ENCODE measurements around the genes CFAP52 and GSG1L2.

- PRO-cap = no peak
Observed at GRCh38 chr17:9170625-9171660, 149.6 kb downstream of the NTN1 start.

GRCh38 chr17:9217560-9218227 lies 196.4 kb downstream of the NTN1 start:
- PRO-cap = no peak

- PRO-cap = no peak
Observed at GRCh38 chr17:9239138-9239766, 217.9 kb downstream of the NTN1 start.

- PRO-cap = no peak
Observed at GRCh38 chr17:9242178-9242881, 221.0 kb downstream of the NTN1 start.

DNA sequence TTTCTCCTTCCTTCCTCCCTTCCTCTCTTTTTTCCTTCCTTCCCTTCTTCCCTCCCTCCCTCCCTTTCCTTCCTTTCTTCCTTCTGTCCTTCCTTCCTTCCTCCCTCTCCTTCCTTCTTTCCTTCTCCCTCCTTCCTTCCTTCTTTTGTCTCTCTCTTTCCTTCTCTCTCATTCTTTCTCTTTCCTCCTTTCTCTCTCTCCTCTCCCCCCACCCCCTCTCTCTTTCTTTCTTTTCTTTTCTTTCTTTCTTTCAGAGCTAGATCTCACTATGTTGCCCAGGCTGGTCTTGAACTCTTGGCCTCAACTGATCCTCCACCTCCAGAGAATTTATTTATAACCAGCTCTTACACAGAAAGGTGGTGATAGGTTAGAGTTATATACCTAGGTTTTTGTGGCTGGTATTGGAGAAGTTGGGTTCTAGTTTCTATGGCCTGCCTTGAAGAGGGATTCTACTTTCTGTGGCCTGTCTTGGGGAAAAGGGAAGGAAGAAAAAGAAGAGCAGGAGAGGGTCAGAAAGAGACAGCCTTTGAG lies 247.7 kb downstream of the STX8 start:
- PRO-cap = no peak

DNA sequence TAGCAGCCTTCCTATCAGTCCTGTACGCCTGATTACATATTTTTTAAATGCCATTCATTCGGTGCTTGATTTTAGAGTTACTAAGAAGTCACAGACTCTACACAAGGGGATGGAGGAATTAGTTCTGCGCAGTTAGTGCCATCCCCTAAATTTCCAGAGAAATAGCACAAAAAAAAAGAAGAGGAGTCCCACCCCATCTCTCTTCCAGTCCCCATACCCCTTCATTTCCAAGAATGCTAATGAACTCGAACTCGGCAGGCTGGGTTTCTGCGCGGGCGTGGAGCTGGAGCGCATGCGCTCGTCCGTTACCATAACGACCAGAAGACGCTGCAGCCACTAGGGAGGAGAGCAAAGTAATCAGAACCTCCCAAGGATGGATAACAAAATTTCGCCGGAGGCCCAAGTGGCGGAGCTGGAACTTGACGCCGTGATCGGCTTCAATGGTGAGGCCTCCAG lies at the start of gene CFAP52:
TSS of gene CFAP52 (plus strand) at position 320 of the 456 bp plus-strand sequence.
- PRO-cap = unidirectional peak, plus-strand start at position 380 of the sequence

DNA sequence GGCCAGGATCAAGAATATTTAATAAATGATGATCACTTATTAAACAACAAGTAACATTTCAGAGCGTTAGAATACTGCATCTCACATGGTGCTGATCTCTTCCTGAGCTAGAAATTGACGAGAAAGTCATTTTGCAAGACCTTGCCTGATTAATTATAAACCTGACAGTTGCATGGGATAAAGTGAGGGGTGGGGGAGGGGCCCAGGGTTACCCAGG lies 1.0 kb upstream of the USP43 start:
- PRO-cap = no peak

DNA sequence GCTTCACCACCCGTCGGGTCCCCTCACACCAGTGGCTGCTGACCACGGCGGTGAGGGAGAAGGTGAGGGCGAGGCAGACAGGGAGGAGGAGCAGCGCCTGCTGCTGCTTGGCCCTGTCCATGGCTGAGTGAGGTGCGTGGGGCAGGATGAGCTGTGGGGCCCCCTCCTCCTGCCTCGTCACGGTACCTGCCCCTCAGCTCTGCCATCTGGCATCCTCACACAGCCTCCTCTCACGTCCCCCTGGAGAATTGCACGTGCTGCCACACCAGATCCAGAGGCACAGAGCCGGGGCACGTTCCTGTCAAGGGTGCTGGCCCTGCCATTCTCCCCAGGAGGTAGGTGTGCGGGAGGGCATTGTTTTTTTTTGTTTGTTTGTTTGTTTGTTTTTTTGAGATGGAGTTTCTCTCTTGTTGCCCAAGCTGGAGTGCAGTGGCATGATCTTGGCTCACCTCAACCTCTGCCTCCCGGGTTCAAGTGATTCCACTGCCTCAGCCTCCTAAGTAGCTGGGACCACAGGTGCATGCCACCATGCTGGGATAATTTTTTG lies at the start of gene GSG1L2:
TSS of gene GSG1L2 (minus strand) at position 129 of the 547 bp plus-strand sequence.
- PRO-cap = bidirectional peak, plus-strand start at position 263 of the sequence, minus-strand start at position 129 of the sequence

GRCh38 chr17:10014126-10014743 lies 109.2 kb upstream of the RCVRN start:
- PRO-cap = no peak

GRCh38 chr17:10052347-10052944 lies 146.0 kb downstream of the GAS7 start:
- PRO-cap = bidirectional peak, plus-strand start at chr17:10052678, minus-strand start at chr17:10052531

- PRO-cap = no peak
Observed at GRCh38 chr17:10069308-10069620, 129.1 kb downstream of the GAS7 start.

GRCh38 chr17:10196002-10196657 lies 2.3 kb downstream of the GAS7 start:
- PRO-cap = no peak

DNA sequence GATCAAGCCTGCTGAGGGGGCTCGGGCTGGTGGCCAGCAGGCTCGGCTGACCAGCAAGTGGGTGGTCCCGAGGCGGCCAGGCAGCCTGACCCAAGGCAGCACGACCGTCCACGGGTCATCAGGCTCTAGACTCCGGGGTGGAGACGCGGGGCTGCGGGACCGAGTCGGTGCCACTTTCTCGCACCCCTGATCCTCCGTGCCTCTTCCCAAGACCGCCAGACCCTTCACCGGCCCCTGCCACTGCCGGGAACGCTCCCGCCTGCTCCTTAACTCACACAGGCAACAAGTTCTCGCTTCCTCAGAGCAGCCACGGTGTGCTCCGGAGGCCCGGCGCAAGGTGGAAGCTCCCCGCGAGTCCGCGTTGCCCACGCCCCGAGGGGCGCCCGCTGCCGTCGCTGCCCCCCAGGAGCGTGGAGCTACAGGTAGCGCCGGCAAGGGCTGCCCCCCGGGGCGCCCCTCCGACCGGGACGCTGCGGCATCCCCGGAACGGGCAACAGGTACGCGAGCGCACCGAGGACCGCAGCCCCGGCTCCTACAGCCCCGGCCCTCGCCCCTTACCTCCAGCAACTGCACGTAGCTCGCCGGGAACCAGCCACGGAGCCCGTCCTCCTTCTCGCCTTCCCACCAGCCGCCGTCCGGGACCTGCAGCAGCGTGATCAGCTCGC lies 624 bp downstream of the GAS7 start:
- PRO-cap = no peak

- PRO-cap = no peak
Observed at GRCh38 chr17:10549041-10549513, 381 bp downstream of the MYH2 start.

DNA sequence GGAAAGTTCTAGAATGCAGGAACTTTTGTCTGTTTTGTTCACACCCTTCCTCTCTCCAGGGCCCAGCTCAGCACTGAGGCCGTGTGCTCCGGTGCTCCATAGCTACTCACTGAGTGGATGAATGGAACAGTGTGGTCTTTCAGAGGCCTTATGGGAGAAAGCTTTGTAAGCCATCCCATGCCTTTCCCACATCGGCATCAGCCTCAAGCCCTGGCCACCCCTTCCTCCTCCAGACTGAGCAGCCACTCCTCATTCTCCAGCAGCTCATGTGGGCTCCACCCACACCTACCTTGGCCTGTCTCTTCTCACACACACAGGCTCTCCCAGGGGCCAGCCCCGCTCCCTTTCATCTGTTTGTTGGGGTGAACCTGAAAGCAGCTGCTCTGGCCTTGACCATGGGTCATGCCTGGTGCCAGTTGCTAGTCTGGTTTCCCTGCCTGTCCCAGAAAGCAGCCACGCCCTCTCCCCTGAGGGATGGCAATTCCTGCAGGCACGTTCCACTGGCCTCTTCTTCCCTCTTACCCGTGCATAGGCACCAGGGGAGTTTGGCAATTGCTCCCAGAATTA lies 11.3 kb upstream of the TMEM238L start:
- PRO-cap = no peak

DNA sequence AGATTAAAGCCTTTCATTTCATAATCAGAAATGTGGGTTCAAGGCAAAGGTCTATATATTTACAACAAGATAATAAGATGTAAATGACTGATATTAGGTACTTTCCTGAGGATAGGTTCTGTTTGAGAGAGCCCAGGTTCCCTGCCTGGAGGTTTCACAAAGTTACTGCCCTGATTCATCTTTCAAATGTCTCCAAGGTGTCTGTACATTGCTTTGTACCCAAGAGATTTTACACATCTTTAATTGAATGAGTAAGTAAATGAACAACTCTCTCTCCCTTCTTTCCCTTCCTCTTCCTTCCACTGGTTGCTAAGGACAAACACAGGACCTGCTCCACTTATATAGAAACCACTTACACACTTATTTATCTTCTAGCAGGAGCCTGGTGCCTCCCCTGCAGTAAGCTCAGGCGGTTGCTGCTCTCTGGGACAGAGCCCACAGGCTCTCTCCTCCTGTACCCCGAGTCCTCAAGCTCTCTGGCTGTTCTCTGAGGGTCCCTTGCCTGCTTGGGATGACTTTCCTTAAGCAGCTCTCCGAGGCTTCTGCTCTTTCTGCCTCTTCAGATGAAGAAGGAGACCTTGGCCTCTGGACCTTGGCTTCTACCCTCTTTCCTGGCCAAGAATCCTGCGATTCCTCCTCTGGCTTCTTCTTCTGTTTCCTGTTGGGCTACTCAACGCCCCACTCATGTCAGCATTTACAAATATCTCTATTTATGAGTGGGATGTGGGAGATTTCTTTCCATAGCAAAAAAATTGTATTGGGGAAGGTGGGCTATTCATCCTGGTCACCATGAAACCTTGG lies 9.9 kb downstream of the PIRT start:
- PRO-cap = no peak

DNA sequence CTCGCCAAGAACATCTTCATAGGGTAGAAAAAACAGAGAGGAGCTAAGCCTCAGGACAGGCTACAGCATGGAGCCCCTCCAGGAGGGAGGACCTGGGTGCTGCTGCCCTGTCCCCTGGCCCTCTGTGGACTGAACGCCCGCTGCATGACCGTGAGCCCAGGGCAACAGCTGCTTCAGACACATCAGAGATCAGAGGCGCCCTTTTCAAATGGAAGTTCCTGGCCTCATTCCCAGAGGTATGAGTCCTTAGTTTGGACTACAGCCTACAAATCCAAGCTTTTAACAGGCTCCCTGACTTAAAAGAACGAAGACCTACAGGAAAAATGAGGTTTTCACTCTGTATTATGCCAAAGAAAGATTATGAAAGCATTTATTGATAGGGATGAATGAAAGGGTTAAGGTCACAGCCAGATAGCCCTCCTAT lies 48.5 kb downstream of the ZNF18 start:
- PRO-cap = no peak

- PRO-cap = no peak
Observed at GRCh38 chr17:12074636-12075227, 54.1 kb downstream of the MAP2K4 start.

DNA sequence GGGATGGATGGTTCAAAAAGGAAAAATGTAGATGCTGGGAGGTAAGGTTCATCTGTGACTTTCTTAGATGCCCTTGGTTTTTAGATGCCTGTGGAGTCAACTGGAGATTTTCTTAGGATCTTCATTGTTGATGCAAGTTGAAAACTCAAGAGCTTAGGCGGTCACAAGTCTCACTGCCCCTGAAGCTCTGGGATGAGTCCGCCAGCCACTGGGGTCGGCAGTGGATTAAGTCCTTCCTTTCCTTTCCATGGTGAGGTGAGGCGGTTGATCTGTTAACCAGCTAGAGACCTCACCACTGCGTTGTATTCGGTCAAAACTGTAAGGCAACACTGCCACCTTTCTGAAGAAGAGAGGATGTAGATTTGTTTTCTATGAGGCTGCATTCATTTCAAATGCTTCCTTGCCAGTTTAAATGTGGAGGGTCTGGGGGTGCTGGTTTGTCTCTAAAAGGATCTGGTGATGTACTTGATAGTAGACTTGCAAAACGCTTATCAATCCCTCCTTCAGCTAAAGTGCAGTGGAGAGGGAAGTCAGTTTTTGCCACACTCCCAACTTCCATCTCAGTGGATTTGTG lies 1.6 kb downstream of the MYOCD start:
- PRO-cap = no peak

DNA sequence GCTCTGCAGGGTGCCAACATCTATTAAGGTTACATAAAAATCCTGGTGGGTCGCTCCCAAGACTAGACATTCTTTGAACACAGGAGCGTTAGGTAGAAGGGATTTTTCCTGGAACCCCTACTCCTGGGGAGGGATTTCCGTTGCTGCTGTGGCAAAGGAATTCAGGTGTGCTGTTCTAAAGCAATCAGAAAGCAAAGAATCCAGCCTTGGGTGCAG lies 1.3 kb downstream of the ARHGAP44 start:
- PRO-cap = no peak